SK-N-MC (cell line): ENCODE results near the gene CCDC6.

GRCh38 chr10:57864831-57865174, 402.9 kb downstream of the IPMK start:
- RRBS, result no CpG with 5 or more reads among the region's 1 CpG

DNA sequence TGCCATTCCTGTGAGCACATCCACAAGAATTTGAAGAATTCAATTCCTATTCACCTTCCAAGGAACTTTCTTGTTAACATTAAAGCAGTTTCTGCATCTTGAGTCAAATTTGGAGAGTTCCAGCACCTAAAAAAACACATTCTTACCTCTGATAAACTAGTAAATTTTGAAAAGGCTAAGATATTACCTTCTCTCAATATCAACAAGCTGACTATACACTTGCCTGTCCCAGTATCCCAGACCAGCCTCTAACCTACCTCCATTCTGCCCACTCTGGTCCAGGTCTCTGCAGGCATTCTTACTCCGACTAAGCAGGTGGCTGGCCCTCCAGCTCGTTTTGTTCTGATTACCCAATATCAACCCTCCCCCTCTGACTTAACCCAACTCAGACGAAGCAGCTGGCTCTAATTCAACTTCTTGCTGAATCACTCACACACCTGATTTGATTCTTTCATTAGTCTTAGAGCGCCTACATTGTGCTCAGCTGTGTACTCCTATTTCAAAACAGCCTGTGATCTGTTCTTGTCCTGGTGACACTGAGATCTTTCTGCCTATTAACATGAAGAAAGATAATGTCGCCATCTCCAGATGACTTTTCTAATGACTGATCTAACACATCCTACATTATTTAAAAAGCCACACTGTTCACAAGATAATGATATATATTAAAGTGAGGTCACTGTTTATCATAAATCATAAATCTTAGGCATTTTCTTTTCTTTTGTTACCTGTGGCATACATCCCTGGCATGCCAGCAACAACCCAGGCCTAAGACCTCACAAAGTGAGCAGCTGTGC, 275.0 kb downstream of the IPMK start:
- RRBS, result no CpG with 5 or more reads among the region's 5 CpGs

- RRBS, result no CpG with 5 or more reads among the region's 5 CpGs
These were observed 1.1 kb upstream of the TFAM start for GRCh38 chr10:58384002-58384583.

- RRBS, result no CpG with 5 or more reads among the region's 4 CpGs
These were observed 177.1 kb upstream of the PHYHIPL start for GRCh38 chr10:58999301-58999768.

GRCh38 chr10:59806894-59807207, 53.6 kb upstream of the MRLN start:
- RRBS, result no CpG with 5 or more reads among the region's 6 CpGs

DNA sequence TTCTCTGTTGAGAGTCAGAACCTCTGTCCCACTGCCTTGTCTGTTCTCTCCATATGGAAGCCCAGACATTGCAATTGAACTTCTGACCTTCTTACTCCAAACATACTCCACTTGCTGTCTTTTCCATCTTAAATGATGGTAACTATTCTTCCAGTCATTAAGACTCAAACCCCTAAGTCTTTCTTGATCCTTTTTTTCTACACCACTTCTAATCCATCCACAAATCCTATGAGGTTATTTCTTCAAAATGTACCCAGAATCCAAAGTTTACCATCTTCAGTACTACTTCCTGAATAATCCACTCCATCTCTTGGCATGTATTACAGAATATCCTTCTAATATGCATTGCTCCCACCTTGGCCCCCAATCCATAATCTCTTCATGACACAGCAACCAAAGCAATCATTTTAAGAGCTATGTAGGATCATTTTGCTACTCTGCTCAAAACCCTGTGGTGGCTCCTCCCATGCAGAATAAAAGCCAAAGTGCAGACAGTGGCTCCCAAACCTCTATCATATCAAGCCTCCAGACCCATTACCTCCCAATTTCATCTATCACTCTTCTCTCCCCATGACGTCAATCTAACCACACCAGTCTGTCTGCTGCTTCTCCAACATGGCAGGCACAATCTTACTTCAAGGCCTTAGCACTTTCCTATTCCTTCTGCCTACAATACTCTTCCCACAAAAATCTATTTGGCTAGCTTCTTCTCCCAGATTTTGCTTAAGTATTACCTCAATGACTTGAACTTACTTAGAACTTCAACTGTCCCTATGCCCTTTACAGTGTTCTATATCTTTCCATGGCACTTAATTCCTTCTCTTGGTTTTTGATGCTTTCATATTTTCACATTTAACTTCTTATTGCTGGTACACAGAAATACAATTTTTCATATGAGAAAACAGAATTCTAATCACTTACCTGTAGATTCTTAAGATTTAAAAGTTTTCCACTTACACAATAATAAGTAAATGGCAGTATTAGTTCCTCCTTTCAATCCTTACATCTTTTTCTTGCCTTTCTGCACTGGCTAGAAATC, 65.5 kb downstream of the CCDC6 start:
- RRBS, result no CpG with 5 or more reads among the region's 1 CpG

GRCh38 chr10:59872773-59873551, 33.4 kb downstream of the CCDC6 start:
- RRBS, result no CpG with 5 or more reads among the region's 8 CpGs

- RRBS, result 1% methylated on average over 18 of the region's 100 CpGs
These were observed at the start of gene CCDC6 for GRCh38 chr10:59906089-59907096. Gene CCDC6, minus strand, starts transcription at chr10:59906556.

DNA sequence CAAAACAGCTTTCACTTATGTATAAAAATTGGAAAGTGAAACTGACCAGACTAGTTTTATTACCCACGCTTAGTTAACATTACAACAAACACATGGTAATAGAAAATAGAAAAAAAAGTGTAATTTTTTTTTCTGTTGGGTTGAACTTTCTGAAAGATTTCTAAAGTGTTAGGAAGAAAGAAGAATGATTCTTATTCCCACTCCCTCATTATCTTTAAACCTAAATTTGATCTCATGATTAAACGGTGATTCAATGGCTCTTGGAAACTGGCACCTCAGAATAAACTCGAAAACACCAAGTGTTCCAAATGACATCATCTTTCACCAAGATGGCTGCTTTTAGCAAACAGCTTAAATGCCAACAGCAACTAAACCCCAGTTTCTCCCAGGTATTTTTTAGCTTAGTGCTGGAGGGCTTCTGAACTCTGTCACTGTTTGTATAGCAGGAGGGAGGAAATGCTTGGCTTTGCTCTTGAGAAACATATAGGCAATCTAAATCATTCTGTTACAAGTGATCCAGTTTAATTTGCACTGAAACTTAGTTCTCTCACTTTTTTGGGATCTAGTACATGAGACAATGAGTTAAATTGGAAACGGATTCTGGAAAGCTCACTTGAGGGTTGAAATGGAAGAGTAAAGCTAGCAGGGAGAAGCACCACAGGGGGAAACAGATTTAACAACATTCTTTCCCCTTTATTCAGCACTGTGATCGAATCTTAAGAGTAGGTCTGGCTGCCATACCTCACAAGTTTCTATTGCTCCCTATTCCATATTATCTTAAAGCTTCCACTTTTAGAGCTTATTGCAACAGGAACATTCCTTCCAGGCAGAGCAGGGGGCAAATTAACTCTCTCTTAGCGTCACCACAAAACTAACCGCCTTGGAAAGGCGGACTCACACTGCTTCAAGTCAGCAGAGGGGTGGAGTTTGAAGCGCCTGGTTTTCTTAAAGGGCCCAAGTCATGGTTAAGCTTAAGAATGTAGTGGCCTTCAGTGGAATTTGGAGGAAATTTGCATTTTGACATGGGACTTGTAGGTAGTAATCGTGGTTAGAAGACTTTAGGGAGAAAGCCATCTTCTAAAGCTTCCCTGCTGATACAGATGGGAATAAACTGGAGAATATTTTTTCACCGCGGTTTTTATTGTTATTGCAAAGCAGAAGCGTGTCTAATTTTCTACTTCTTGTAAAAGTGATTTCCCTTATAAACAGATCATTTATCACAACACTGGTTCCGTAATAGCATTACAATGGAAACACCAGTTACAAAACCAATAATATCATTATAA, 1.8 kb upstream of the CCDC6 start:
- RRBS, result no CpG with 5 or more reads among the region's 14 CpGs

GRCh38 chr10:60140266-60141271, 234.2 kb upstream of the CCDC6 start:
- RRBS, result no CpG with 5 or more reads among the region's 14 CpGs

DNA sequence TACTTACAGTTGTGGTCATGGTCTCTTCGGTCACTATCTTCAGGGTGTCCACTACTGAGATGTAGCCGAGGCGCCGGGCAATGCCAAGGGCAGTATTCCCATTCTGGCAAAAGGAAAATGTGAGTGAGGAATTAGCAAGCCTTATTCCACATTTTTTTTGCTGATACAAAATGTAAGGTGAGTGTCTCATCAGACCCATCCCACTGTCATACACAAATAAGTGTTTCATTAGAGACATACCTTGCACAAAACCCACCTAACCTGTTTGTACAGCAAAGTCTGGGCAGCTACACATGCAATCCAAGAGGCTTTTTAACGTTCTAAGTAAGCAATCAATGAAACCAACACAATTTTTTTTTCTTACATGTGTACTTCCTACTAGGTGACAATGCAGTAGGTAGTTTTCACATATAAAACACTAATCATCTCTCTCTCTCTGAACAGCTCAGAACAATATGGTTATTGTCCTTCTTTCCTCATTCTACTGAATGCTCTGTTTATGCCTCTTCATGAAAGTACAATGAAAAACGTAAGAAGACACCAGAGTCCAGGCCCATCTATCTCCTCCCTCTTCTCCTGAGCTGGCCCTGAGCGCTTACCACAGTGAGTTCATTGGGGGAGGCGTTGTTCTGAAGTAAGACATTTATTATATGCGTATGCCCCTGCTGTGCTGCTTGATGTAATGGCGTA, 217.2 kb downstream of the ANK3 start:
- RRBS, result no CpG with 5 or more reads among the region's 10 CpGs

- RRBS, result no CpG with 5 or more reads among the region's 4 CpGs
These were observed 39.8 kb downstream of the ANK3 start for GRCh38 chr10:60349865-60350285.

DNA sequence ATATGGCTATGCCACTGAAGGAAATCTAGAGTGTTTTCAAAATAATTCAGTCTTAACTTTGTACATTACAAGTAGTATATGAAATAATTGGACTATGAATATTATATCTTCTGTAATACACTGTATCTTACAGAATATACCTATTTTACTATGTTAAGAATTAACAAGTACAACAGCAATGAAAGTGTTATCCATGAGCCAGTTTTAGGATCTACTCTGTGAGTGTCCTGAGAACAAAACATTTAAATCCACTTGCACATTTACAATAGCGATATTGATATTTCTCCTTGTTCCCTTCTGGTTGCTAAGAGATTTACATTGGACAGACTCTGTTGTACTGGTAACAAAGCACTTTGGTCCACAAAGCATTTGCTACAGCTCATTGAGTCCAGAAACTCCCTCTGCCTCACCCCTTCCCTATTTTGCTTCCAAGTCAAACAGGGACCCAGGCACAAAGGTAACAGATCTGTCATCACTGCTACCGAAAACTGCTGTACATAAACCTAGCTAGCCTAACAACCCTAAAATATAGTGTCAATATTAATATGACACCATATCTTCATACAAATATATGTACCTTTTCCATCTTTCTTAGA, 2.2 kb downstream of the ANK3 start:
- RRBS, result no CpG with 5 or more reads among the region's 2 CpGs

DNA sequence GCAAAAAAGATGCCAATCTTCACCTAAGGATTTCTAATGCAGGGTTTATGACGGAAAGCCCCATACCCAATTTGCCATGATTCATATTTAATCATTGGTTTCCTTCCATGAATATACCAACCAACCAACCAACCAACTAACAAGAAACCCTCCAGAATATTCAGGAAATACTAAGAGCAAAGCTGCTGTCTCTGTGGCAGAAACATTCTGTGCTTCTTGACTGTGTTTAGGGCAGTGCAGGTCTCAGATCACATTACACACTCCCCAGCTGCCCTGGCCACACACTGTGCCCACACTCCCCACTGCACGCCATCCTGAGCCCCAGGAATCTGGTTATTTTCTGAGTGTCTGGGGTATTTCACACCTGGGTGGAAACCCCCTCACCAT, 183.6 kb upstream of the ANK3 start:
- RRBS, result no CpG with 5 or more reads among the region's 2 CpGs

- RRBS, result no CpG with 5 or more reads among the region's 10 CpGs
These were observed 33.5 kb downstream of the RHOBTB1 start for GRCh38 chr10:60910288-60911021.

DNA sequence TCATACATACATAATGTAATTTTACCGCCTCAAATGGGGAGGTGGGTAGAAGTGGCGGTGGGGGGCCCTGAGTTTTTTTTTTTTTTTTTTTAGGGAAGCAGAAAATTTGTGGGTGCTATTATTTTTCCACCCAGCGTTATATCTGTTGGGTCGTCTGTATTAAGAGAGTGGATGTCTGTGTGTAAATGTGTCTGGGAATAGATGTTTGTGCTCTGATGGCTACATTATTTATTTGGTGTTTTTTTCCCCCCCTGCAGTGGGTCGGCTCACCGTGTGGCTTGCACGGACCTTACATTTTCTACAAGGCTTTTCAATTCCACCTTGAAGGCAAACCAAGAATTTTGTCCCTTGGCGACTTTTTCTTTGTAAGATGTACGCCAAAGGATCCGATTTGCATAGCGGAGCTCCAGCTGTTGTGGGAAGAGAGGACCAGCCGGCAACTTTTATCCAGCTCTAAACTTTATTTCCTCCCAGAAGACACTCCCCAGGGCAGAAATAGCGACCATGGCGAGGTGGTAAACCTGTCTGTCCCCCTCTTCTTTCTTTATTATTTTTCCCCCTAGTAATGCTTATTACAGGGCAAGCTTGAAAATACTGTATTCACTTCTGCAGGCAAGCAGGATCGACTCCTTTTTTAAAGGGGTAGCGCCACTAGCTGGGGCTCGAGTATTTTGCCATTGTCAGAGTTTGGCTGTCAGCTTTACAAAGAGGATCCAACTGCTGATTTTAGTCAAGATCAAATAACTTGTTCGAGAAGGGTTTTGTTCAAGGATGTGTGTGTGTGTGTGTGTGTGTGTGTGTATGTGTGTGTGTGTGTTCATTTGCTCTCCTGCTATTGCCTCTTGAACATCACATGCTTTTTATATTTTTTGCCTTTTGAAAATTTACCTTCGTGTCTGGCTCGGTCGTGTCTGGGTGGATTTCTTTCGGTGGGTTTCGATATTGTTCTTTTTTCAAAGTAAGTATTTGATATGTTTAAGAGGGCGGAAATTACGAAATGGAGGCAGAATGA, 709 bp downstream of the ARID5B start:
- RRBS, result no CpG with 5 or more reads among the region's 25 CpGs

DNA sequence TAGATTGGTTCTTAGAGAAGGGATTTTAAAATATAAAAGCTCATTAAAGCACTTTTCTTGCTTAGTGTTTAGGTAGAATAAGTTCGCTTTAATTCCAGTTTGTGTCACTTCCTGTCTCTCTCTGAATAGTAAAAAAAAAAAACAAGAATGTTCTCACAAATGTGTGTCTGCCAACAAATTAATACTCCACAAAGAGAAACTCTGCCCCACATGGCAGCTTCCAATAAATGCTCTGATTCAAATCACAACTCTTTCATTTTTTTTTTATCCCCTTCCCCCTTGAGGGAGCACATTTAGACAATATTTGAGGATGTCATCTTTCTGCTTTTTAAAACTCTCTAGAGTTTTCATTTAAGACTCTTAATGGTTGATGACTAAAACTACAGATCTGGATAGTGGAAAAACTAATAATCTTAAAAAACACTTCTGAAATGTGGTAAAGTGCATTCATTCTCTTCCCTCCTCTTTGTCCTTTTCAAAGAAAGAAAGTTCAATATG, 42.2 kb downstream of the ARID5B start:
- RRBS, result no CpG with 5 or more reads among the region's 1 CpG

DNA sequence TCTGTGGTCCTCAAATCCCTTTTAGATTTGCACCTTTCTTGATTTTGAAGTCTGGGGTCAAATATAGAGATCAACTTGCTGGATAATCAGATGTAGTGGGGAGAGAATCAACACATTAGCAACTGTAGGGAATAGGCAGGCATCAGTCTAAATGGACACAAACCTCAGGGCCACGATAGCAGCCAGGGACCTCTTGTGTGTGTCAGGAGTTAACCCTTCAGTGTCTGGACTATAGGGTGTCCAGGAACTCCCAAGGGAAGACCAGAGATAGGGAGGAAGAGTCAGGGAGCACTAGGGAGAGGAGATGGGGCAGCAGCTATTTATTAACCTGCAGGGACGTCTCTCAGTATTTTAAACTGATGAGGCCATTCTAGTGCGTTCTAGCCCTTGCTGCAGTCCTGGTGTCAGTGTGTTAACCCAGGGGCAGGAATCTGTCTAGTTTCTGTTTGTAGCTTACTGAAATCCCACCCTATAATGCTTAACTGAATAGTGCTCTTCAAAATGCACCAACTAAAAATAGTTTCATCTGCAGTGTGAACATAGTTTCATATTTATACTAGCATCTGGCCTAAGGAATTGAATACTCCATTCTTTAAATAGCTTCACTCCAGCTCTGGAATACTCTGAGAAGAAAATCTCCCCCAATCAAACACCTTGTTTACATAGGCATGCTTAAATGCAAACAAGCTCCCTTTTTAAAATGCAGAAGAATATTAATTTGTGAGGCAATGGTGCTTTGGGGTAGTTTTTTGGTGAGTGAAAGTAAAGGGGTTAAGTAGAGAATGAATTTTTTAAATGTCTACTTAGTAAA, 62.7 kb downstream of the ARID5B start:
- RRBS, result no CpG with 5 or more reads among the region's 3 CpGs

GRCh38 chr10:61973027-61973583, 71.6 kb downstream of the ARID5B start:
- RRBS, result no CpG with 5 or more reads among the region's 2 CpGs

- RRBS, result no CpG with 5 or more reads among the region's 2 CpGs
These were observed 86.5 kb downstream of the ARID5B start for GRCh38 chr10:61987919-61988438.